ENCODE results near the gene DYNLRB2.

- RRBS, result 1% methylated on average over 8 of the region's 59 CpGs
Observed at GRCh38 chr16:80540162-80541373, at the start of gene DYNLRB2. TSS of gene DYNLRB2 (plus strand) at chr16:80540993.

DNA sequence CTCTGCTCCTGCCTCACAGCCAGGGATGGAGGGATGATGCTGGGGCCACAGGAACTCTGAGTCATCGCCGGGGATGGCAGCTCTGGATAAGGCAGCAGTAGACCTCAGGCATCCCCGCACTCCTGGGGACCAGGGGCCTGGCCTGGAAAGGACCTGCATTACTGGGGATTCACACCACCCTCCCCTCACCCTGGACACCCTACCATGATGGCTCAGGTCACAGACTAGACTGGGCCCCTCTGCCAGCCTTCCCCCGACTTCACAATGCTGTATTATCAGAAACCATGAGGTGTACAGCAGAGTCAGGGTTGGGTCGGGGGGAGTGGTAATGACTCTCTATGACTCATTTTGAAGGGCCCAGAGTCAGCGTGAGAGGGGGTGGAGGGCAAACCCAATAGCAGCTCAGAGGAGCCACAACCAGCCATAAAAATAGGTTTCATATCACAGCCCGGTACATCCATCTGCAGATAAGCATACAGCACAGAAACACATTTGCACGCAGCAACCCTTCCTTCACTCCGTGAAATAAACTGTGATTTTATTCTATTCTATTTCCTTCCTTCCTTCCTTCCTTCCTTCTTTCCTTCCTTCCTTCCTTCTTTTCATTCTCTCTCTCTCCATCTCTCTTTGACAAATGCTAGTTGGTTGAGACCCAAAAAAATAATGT, 28.8 kb downstream of the DYNLRB2 start:
- RRBS, result no CpG with 5 or more reads among the region's 9 CpGs

GRCh38 chr16:80656865-80657140, 116.0 kb downstream of the DYNLRB2 start:
- RRBS, result no CpG with 5 or more reads among the region's 5 CpGs

GRCh38 chr16:80932752-80933398, 73.8 kb downstream of the CMC2 start:
- RRBS, result 89% methylated on average over 9 of the region's 33 CpGs

- RRBS, result no CpG with 5 or more reads among the region's 6 CpGs
Observed at GRCh38 chr16:80996866-80997254, 9.8 kb downstream of the CMC2 start.

GRCh38 chr16:81036899-81037388, 1.3 kb downstream of the ATMIN start:
- RRBS, result no CpG with 5 or more reads among the region's 6 CpGs

- RRBS, result no CpG with 5 or more reads among the region's 9 CpGs
Observed at GRCh38 chr16:81237242-81237671, 1.2 kb upstream of the BCO1 start.

GRCh38 chr16:81275770-81276309, 37.4 kb downstream of the BCO1 start:
- RRBS, result no CpG with 5 or more reads among the region's 10 CpGs

DNA sequence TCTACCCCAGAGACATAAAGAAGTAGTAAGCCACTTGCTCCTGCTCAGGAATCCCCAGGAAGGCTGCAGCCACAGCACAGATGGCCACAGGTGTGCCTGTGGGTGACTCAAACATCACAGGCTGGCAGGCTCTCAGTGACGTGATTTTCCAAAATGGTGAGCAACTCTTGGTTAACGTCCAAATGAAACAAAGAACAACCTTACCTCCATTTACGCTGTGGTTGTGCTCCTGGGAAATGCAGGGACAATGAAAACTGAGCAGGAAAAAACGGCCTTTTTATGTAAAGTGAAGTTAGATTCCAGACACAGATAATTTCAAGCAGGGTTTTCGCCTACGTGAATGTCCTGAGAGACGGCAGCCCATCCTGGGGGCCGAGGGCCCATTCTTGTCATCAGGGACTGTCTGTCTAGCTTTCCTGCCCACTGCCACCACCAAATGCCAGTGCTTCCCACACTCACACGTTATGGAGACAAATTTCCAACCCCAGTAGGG, 37.4 kb upstream of the CMIP start:
- RRBS, result no CpG with 5 or more reads among the region's 9 CpGs

- RRBS, result 73% methylated on average over 6 of the region's 13 CpGs
Observed at GRCh38 chr16:81495135-81495626, 50.6 kb downstream of the CMIP start.

DNA sequence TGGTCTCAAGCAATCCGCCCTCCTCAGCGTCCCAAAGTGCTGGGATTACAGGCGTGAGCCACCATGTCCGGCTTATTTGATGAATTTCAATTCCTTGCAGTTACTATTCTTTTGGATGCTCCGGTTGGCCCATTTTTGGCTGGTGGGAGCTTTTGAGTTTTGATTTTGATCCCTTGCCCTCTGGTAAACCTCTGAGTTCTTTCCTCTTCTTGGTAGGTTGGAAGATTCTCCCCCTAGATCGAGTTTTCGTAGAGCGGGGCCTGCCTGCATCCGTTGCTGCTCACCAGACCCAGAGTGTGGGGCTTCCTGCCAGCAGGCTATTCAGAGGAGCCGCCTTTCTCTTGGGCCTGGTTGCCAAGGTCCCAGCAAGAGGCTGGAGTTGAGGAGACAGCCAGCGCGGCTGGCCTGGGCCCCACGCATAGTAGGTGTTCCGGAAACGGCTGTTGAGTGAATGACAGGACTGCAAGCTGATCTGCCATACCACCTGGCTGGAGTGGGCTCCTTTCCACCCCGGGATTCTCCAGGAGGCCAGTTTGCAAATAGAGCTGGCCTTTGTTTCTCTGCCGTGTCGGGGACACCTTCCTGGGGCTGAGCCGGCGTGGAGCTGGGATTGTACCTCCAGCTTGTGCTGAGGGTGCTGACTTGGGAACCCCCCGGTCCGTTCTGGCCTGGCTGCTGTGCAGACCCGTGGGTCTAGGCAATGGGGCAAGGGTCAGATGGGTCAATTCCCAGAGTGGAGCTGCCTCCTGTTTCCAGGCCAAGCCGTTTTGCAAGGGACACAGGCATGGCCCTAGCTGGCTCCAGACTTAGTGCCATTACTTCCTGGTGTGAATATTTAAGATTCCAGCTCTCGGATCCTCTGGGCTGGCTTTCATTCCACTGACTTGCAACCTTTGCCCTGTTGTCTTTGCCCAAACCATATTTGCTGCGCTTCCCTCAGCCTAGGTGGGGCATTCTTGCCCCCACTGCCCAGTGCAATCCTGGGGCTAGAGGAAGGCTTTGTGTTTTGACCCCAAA, 68.7 kb downstream of the CMIP start:
- RRBS, result 92% methylated on average over 9 of the region's 26 CpGs

- RRBS, result no CpG with 5 or more reads among the region's 4 CpGs
Observed at GRCh38 chr16:81520593-81520998, 76.0 kb downstream of the CMIP start.

GRCh38 chr16:81538869-81539415, 94.3 kb downstream of the CMIP start:
- RRBS, result 67% methylated on average over 1 of the region's 13 CpGs

DNA sequence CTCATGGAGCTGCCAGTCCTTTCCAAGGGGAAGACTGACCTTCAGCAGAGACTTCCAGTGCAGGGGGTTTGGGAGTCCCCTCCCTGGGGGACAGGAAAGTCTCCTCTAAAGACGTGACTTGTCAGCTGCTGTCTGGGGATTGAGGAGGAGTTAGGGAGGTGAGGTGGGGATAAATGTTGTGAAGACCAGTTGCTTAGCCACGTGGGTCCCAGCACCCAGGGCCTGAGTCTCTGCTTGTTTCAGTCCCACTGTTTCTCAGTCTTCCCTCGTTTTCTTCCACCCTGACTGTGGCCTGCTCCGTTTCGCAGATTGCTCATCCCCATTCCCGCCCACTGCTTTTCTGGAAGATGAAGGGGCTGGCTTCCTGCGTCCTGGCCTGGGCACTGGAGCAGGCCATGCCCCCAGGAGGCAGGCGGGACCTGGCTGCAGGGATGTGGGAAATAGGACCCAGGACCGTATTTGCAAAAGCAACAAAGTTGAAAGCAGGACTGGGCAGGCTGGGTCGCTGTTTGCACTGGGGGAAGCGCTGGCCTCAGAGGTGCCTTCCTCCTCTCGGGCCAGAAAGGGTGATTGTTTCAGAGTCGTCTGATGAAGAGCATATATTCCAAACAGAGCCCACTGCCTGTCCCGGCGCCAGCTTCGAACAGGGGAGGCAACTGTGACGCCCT, 108.4 kb downstream of the CMIP start:
- RRBS, result 71% methylated on average over 4 of the region's 17 CpGs

DNA sequence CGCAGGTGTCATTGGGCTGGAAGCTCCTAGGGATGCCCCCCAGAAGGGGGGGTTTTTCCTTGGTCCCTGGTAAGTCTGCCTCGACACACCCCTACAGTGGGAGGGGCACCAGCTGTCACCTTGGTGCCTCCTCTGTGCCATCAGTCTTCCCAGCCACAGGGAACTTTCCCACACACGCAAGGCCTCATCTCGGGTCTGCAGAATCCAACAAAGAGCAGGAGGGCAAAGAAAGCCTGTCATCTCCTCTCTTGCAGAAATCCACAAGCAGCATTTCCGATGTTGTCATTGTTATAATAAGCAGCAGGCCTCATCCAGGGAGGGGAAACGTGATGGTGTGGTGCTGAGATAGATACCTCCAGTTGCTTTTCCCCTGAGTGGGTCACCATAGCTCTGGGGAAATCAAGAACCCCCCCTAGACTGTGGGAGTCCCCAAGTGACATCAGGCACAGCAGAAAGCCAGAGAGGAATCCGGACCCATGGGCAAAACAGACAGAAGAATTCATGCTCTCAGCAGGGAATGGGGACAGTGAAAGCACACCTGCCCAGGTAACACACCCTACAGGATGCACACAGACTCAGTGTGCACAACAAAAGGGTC, 110.4 kb downstream of the CMIP start:
- RRBS, result no CpG with 5 or more reads among the region's 7 CpGs

DNA sequence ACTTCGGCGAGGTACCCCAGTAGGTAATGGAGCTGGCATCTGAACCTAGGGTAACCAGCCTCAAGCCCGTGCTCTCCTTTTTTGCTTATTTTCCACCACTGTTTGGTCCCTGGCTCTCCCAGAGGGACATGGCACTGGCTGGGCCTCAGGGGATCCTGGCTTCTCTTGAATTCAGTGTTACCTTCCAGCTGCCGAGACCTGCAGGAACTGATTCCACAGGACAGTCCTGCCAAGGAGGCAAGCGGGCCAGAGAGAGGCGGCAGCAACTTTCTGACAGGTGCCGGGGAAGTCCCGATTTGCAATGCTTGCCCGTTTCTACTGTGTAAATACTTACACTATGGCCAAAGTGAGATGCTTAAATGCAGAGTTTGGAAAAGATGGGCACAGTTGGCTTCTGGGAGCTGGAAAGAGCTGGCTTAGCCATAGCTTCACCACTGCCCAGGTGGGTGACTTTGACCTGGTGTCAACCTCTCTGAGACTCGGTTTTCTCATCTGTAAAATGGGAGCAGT, 124.8 kb downstream of the CMIP start:
- RRBS, result no CpG with 5 or more reads among the region's 10 CpGs

- RRBS, result no CpG with 5 or more reads among the region's 14 CpGs
Observed at GRCh38 chr16:81581037-81581398, 136.4 kb downstream of the CMIP start.

DNA sequence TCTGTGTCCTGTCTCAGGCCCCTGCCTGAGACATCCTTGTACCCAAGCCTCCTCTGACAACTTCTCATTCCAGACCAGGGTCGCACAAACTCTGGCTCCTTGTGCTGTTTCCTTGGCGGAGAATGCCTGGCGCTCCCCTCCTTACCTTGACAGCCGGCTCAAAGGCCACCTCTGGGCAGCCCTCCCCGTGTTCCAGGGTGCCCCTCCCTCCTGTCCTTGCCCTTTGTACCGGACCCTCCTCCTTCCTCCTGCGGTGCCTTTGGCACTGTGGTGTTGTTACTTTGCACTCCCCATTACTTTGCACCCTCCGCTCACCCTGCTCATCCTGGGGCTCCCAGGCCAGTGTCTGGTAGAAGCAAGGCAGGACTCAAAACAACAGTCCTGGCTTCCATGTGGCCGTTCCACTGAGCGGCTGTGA, 147.7 kb downstream of the CMIP start:
- RRBS, result 79% methylated on average over 3 of the region's 10 CpGs

DNA sequence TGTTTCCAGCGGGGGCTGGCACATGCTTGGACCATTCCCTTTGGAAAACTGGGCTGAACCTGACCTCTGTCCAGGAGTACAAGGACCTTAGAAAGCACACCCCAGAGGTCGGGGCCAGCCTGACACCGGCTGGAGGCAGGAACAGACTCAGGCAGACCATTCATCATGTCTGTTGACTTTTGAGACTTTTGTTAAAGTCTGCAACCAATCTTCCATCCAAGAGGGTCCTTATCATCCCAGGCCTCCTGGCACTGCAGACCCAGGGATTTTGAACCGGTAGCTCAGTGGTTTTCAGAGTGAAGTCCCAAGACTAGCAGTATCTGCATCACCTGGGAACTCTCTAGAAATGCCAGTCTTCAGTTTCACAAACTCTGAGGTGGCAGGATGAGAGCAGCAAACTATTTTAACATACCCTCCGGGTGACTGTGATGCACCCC, 145.3 kb upstream of the PLCG2 start:
- RRBS, result no CpG with 5 or more reads among the region's 5 CpGs

DNA sequence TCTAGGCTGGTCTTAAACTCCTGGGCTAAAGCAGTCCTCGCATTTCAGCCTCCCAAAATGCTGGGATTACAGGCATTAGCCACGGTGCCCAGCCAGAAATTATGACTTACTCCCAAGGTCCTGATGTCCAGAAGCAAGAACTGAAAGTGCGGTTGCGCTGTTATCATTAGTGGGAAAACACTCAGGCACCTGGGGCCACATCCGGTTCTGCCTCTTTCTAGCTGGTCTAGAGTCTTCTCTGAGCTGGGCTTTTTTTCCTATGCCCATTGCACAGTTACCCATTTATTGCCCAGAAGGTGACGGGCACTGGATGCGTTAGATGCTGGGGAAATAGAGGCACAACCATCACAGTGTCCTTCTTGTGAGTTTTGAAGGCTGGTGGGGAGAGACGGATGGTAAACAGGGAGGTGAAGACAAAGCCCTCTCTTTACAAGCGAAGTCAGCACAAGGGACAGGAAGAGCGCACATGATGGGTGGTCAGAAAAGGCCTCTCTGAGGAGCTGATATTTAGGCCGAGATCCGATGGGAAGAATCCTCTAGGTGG, 37.7 kb downstream of the PLCG2 start:
- RRBS, result no CpG with 5 or more reads among the region's 12 CpGs